ENCODE measurements around the genes ARMS2, ACADSB and HMX3.

DNA sequence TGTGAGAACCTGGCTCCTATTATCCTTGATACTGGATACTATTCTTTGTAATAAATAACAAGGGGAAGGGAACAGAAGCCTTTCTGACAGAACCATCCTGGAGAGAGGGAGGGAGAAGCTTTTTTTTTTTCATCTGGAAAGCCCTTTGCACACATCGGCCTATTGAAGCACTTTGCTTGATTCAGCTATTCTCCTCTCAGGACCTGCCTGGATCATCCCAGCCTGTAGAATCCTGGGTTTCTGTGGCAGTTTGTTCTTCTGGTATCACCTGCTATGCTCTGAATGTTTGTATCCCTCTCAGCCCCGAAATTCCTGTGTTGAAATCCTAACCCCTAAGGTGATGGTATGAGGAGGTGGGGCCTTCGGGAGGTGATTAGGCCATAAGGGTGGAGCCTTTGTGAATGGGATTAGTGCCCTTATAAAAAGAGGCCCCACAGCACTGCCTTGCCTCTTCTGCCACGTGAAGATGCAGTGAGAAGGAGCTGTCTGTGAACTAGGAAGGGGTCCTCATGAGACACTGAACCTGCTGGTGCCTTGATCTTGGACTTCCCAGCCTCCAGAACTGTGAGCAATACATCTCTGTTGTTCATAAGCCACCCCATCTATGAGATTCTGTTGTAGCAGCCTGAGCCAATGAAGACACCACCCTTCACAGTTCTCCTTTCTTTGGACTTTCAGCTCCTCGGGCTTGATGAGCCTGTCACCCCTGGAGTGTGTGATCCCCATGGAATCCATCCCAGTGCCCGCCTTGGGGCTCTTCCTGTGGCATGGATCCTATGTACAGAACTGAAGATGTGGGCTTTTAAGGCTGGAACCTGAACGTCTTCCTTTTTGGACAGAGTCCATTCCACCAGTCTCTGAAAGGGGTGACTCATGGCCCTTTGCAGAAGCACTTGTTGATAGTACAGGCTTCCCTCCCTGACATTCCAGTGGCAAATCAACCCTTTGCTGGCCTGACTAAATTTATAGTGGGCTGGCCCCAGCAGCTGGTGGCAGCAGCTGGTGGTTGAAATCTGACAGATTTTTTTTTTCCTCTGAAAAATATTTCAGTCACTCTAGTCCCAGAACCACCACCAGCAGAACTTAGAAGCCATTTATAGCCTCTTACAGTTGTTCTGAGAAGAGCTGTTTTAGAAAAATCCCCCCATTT is 138.0 kb downstream of the TACC2 start:
- PRO-cap, result no peak

DNA sequence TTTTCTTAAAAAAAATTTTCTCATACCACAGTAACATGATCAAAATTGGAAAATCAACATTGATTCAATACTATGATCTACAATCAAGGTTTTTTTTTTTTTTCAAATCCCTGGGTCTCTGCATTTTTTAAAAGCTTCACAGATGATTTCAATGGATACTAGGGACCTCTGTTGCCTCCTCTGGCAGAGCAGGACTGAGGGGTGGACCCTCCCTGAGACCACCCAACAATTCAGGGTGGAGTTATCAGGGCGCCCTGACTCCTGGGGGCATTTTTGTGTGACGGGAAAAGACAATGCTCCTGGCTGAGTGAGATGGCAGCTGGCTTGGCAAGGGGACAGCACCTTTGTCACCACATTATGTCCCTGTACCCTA is at the start of gene ARMS2:
TSS of gene ARMS2 (plus strand) at position 300 of the 373 bp plus-strand sequence.
- PRO-cap, result no peak

DNA sequence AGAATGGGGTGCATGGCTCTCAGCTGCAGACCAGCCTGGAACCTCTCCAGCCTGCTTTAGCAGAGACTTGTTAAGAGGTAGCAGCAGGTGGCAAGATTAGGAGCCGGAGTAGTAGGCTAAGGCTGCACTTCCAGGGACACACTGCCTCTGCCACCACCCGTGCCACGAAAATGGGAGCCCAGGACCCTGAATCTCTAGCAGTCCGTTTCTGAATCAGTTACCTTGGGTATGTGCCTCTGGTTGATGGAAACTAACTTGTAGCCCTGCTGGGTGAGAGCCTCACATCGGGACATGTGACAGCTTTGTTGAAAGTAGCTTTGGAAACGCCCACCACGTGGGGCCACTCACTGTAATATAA is 25.9 kb downstream of the HTRA1 start:
- PRO-cap, result no peak

- PRO-cap, result no peak
Observed at GRCh38 chr10:122494747-122495955, 33.8 kb downstream of the HTRA1 start.

GRCh38 chr10:122576157-122576990 is 15.8 kb downstream of the DMBT1 start:
- PRO-cap, result no peak

GRCh38 chr10:122630849-122631351 is 41.8 kb upstream of the SPADH start:
- PRO-cap, result no peak

- PRO-cap, result no peak
Observed at GRCh38 chr10:122657049-122657552, 15.5 kb upstream of the SPADH start.

DNA sequence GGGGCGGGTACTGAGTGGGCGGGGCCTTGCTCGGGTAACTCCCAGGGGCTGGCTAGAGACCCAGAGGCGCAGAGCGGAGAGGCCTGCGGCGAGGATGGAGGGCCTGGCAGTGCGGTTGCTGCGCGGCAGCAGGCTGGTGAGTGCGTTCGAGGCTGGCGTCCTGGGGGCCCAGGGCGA is at the start of gene ACADSB:
TSS of gene ACADSB (plus strand) at position 71 of the 177 bp plus-strand sequence.
- PRO-cap, result bidirectional peak, plus-strand start at position 71 of the sequence, minus-strand start outside the sequence

DNA sequence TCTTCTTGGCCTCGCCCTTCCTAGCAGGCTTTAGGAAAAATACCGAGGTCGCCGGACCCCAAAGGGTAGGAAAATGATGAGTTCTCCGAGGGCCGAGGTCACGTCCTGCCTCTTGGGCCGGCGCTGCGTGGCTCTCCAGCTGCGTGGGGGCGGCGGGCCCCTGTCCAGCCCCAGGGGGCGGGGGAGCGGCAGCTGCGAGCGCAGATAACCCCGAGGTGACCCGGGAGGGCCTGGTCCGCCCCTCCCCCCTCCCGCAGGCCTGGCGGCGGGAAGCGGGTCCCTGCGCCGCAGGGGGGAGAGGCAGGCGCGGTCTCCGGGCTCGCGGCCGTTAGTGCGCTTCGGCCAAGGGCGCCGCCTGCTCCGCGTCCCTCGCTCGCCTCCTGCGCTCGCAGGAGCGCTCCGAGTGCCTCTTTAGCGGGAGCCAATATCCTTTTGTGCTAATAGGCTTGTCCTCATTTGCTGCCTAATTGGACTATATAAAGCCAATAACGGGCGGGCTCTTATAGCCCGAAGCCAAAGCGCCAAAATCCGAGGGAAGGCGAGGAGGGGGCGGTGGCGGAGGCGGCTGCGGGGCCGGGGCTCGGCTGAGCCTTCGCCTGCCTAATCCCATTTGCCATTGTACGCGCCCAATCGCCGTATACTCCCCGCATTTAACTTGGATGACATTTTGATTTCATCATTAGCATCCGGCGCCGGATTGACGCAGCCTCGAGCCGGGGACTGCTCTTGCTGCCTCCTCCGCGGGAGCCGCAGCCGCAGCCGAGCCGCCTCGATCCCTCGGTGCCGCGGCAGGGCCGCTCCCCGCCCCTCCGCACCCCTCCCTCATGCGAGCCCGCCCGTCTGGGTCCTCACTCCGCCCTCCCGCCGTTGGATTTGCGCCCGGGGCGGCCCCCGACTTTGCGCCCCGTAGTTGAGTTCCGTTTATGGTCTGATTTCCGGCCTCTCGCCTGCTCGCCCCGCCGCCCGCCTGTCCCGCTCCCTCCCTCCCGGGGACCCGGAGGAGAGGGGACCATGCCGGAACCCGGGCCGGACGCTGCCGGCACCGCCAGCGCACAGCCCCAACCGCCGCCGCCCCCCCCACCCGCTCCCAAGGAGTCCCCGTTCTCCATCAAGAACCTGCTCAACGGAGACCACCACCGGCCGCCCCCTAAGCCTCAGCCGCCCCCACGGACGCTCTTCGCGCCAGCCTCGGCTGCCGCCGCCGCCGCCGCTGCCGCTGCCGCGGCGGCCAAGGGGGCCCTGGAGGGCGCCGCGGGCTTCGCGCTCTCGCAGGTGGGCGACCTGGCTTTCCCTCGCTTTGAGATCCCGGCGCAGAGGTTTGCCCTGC is at the start of gene HMX3:
TSS of gene HMX3 (plus strand) at position 931 of the 1,327 bp plus-strand sequence.
- PRO-cap, result no peak

DNA sequence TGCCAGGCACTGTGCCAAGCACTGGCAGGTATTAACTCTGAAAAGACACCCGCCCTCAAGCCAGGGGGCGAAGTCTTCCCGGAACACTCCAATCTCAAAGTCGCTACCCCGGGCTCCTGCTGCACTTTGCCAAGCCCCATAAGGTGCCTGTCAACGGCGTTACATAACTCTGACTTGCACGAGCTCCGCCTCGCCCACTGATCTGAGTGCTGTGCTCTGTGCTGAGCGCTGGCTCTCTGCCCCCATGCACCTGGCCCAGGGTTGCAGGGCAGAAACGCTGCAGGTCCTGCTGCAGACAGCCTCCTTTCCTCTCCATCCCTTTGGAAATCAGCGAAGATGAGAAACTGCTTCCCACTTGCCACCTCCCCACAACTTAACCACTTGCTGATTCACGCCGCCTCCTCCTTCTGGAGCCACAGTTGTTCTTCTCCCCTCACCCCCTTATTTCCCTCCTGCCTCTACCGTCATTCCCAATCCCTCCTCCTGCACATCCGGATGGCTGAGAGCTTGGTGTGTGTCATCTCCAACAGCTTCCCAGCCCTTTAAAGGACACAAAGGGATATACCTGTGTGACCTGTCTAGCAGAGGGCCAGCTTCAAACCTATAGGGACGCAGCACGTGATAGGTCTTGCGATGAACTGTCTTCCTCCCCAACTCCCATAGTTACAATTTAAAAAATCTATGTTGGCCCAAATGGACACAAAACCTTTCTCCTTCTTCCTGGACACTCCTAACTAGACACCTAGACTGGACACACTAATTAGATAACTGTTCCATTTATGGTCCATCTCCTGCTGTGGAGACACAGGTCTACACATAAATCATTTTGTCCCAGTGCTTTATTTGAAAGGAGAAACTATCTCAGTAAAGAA is 5.0 kb downstream of the CHST15 start:
- PRO-cap, result no peak

DNA sequence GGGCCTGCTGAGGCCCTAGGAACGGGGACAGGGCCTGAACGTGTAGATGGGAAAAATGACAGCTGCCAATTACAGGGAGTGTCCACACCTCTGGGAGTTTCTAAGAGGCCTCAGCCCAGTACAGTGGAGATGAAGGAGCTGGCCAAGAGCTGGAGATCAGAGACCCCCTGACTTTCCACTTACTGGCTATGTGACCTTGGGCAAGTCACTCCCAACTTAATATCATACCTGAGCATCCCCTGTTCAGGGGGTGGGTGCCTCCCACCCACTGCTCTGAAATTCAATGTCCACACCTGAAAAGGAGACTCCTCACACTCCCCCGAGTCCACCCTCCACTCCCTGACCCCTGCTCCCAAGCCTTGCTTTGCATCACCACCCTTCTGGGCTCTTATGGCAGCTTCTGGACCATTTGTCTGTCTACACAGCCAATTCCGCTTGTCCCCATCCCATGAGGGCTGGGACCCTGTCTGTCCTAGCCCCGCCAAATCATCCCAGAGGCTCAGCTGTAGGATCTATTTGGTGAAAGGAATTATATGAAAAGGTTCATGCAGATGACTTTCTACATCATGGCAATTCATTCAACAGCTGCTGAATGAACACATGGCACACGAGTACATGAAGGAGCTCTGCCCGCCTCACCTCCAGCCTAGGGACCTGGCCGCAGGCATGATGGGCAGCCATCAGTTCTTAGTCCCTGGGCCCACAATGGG is 3.9 kb downstream of the CHST15 start:
- PRO-cap, result no peak

DNA sequence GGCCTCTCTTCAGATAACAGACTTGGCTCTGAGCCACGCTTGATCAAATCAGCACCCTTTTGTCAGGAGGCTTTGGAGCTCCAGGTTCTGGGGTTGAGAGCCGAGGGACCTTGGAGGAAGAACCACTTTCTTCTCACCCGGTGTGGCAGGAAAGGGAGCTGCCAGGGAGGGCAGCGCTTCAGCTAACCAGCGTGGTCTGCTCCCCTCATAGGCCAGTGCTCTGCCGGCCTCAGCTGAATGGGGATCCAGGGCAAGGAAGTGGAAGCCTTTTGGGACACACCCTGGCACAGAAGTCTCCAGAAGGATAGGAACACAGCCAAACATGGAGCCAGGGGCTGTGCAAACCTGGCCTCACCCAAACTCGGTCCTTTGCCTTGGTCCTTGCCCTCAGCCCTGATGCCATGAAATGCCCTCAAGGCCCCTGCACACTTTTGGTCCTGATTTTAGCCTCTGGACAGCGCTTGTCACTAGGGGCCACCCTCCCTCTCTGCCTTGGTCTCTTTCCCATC is 23.6 kb upstream of the CHST15 start:
- PRO-cap, result no peak

DNA sequence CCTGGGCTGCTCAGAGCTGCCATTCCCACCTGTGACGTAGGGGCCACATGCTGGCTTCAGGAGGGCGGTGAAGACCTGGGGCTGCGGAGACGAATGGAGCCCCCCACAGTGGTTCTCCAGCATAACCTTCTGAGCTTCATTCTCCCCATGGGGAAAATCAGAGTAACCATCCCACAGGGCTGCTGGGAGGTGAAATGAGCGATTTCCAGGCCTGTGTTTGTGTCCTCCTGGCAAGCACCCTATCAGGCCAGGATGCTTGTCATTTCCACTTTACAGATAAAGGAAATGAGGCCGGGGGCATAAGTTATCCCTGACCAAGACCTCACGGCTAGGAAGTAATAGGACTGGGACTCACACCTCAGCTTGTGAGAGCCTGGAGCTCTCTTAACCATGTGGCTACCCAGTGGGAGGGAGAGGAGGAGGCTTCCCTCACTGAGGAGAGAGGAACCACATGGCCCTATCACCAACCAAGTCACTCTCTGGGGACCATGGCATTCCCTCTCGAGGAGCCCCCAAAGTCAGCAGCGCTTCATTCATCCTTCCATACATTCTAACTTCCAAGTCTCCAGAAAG is 127.8 kb upstream of the CHST15 start:
- PRO-cap, result unidirectional peak, plus-strand start at position 331 of the sequence

DNA sequence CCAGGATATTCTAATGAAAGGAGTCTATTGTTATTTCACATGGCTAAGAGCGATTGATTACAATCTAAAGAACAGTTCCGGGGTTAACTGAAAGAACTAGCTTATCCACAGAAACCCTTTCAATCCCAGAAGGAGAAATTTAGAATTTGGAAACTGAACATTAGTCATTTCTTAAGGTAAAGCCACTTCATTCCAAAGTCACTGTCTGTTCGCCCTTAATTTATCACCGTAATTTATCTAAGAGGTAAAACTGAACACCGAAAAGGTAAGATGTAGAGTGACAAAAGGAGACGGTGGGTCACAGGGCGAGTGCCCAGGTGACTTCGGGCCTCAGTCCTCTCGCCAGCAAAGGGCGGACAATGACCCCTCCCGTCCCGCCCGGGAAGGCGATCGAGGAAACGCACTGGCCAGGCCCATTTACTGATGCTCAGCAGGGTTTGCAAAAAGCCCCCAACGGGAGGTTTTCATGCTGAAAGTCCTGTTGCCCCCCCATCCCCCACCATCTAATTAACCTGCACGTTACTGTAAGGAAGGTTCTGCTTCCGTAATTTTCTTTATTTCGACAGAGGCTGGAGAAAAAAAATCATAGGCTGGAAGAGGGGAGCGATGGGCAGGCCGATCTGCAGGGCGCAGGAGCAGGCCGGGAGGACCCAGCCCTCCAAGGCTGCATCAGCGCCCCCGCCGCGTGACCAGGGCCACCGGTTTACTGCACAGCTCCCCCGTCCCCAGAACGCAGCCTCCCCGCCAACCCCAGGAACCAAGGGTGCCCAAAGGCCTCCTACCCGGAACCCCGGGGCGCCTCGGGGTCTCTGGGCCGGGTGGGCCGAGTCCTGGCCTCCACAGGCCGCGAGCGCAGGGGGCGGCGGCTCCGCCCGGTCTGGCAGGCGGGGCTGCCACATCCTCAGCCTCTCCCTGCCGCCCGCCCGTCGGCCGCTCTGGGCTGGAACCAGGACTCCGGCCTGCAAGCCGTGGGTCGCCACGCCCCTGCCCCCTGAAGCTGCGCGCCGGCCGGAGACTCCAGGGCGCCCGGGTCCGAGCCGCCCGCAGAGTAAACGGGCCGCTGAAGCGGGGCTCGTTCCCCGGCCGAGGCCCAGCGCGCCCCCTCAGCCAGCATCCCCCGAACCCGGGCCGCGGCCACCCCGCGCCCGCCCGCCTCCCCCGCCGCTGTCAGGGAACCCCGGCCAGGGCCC is 682 bp downstream of the OAT start:
- PRO-cap, result unidirectional peak, plus-strand start at position 384 of the sequence; unidirectional peak, plus-strand start at position 586 of the sequence

- PRO-cap, result no peak
Observed at GRCh38 chr10:124493391-124493880, 31.8 kb downstream of the LHPP start.

GRCh38 chr10:124522694-124523855 is 61.5 kb downstream of the LHPP start:
- PRO-cap, result bidirectional peak, plus-strand start at chr10:124523636, minus-strand start at chr10:124523495

GRCh38 chr10:124560039-124561058 is 98.7 kb downstream of the LHPP start:
- PRO-cap, result no peak

- PRO-cap, result bidirectional peak, plus-strand start at chr10:124619874, minus-strand start at chr10:124619823
Observed at GRCh38 chr10:124619634-124620336, 124.4 kb downstream of the FAM53B start.

- PRO-cap, result no peak
Observed at GRCh38 chr10:124694822-124695303, 49.3 kb downstream of the FAM53B start.

- PRO-cap, result no peak
Observed at GRCh38 chr10:124706203-124706880, 37.8 kb downstream of the FAM53B start.

Data from trachea (tissue), 1 donor.